Daoy (cell line): ENCODE measurements around a stretch of chr2.

GRCh38 chr2:42983921-42984492 is 191.6 kb upstream of the HAAO start:
- RAMPAGE, long total RNA, result no peak

DNA sequence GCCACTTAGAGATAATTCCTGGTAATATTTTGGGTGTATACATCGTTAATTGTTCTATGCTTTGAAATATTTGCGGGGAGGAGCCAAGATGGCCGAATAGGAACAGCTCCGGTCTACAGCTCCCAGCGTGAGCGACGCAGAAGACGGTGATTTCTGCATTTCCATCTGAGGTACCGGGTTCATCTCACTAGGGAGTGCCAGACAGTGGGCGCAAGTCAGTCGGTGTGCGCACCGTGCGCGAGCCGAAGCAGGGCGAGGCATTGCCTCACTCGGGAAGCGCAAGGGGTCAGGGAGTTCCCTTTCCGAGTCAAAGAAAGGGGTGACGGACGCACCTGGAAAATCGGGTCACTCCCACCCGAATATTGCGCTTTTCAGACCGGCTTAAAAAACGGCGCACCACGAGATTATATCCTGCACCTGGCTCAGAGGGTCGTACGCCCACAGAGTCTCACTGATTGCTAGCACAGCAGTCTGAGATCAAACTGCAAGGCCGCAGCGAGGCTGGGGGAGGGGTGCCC is 197.1 kb upstream of the HAAO start:
- RAMPAGE, long total RNA, result no peak

GRCh38 chr2:42999327-43000262 is 207.2 kb upstream of the HAAO start:
- RAMPAGE, long total RNA, result no peak

GRCh38 chr2:43013816-43014420 is 212.5 kb downstream of the ZFP36L2 start:
- RAMPAGE, long total RNA, result no peak

GRCh38 chr2:43026701-43027526 is 199.5 kb downstream of the ZFP36L2 start:
- RAMPAGE, long total RNA, result no peak

- RAMPAGE, long total RNA, result no peak
Observed at GRCh38 chr2:43050790-43051081, 175.7 kb downstream of the ZFP36L2 start.

DNA sequence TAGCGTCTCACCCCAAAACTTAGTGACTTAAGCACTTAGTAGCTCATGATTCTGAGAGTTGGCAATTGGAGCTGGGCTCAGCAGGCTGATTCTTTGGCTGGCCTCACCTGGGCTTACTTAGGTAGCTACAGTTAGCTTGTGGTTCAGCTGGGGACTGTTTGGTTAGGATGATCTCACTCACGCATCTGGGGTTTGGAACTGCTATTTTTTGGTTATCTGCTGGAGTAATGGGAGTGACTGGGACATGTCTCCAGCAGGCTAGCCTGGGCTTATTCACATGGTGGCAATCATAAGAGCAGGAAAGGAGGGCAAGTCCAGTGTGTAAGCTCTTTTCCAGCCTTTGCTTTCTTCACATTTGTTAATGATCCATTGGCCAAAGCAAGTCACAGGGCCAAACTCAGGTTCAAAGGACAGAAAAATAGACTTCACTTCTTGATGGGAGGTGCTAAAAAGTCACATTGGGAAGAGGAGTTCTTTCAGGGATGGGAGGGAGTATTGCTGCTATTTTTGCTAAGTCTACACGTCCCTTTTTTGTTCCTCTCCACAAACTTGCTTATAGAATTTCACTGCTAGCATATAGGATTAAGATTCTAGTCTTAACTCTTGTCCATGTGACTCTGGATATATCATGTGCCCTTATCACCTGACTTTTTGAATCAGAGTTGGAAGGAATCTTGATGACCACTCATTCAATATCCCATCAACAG is 174.1 kb downstream of the ZFP36L2 start:
- RAMPAGE, long total RNA, result no peak

GRCh38 chr2:43067702-43068478 is 158.5 kb downstream of the ZFP36L2 start:
- RAMPAGE, long total RNA, result no peak

GRCh38 chr2:43084057-43084510 is 142.3 kb downstream of the ZFP36L2 start:
- RAMPAGE, long total RNA, result no peak

GRCh38 chr2:43127645-43128081 is 98.7 kb downstream of the ZFP36L2 start:
- RAMPAGE, long total RNA, result no peak

GRCh38 chr2:43129398-43130320 is 96.7 kb downstream of the ZFP36L2 start:
- RAMPAGE, long total RNA, result no peak

DNA sequence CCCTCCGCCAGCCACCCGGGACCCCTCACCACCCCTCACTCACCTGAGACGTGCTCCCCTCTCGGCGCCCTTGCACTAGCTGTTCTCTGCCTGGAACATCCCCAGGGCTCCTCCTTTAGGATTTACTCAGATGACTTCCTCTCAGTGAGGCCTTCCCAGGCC is 89.0 kb downstream of the ZFP36L2 start:
- RAMPAGE, long total RNA, result no peak

- RAMPAGE, long total RNA, result no peak
Observed at GRCh38 chr2:43210546-43211175, 15.7 kb downstream of the ZFP36L2 start.

DNA sequence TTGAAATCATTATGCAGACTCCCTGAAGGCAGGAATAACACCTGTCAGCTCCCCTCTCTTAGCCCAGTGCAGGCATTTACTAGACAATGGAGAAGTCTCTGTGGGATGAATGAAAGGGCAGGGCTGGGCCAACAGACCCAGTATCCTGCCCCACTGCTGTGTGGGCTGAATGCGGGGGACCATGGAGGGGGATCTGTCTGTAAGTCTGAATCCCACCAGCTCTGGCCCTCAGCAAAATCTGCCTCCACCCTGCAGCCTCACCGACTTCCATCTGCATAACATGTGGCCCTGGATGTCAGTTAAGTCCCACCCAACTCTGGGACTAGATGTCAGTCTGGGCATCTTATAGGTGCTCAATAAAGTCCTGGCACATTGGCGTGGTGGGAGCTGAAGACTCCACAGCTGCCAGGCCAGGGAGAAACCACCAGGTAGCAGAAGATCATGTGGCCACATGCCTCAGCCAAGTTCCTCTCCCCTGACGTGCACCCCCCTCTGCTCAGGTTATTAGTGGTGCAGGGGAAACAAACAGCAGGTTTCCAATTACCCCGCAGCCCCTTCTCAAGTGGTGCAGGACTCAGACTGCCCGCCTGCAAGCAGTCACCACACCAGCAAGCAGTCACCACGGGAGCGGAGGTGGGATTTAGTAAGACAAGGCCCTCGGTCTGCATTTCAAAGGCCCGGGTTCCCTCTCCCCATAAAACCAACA is 8.8 kb downstream of the ZFP36L2 start:
- RAMPAGE, long total RNA, result no peak

DNA sequence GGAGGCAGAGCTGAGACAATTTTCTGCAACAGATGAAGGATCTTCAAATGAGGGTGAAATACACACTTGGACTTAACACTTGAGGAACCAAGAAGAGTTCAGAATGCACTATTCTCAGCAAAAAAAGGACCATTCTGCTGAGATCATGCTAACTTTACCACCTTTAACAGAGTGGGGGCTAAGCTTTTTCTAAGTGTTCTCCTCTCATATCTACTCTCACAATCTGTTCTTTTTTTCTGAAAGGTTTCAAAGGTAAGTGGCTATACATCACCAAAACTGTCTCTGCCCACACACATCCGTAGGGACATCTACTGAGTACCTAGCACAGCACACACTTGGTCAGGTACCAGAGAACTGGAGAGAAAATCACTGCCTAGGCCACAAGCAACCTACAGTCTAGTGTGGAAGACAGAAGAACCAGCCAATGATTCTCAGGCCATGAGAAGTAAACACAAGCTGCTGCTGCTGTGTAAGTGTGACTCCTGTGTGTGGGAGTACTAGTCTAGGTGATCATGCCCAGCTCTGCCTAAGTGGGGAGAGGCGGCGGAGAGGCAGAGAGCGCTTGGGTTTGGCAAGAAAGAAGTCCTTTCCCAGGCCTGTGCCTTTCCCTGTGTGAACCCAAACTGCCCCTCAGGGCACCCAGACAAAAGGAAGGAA is 176.0 kb upstream of the ZFP36L2 start:
- RAMPAGE, long total RNA, result no peak

- RAMPAGE, long total RNA, result no peak
Observed at GRCh38 chr2:43456251-43456633, 139.6 kb downstream of the THADA start.

GRCh38 chr2:43493792-43494496 is 101.9 kb downstream of the THADA start:
- RAMPAGE, long total RNA, result no peak

DNA sequence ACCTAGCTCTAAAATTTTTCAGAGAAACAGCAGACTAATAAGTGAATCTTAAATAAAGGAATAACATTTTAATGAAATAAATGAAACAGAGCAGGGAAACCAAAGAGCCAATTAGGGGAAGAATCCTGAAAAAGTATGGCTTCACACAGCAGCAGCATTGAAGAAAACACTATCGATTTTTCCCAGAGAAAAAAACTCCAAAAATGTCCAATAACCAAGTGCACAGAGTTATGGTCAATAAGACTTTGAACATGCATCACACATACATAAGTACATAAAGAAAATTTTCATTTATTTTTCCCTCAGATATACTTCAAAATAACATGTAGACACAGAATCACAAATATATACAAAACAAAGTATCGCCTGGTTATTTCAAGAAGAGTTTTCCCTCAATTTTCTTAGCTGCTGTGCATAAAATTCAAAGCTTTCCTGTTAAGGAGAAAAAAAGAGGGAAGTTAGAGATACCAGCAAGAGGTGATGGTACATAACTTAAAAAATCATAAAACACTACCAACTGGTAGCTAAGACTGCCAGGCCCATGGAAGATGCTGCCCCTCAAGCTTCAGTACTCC is 49.5 kb downstream of the ABCG8 start:
- RAMPAGE, long total RNA, result no peak

DNA sequence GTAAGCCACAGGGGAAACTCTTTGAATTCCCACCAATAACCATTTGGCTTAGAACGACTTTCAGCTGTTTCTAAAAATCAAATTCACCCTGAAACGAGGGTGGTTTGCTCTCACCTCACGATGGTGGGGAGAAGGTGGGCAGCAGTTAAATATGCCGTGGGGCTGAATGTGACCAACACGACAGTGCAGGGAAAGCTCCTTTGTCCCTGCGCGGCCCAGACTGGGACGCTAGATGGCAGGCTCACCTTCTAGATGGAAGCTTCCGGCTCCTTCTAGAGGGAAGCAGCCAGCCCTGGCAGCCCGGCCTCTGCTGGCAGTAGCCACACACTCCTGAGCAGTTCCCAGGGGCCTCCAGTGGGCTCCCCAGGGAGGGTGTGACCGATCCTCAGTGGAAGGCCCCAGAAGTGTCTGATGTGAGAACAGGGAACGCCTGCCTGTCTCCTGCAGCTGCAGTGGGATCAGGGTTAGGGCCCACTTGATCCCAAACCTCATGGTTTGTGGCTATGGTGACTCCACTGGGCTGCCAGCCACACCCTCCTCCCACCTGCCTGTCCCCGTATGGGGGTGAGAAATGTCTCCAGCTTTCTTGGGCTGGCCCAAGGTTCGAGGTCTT is 48.4 kb upstream of the LRPPRC start:
- RAMPAGE, long total RNA, result no peak

DNA sequence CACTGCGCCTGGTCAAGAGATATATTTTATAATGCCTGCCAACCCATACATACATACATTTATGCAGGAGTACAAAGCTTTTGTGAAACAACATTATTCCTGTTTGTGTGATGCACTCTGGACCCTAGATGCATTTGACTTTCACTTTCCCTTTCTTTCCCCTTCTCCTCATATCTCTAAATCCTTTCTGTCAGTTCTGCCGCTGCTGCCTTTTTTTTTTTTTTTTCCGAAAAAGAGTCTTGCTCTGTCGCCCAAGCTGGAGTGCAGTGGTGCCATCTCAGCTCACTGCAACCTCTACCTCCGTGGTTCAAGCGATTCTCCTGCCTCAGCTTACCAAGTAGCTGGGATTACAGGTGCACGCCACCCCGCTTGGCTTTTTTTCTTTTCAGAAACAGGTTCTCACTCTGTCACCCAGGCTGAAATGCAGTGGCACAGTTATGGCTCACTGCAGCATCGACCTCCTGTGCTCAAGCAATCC is 85.7 kb upstream of the LRPPRC start:
- RAMPAGE, long total RNA, result no peak